Right ventricle myocardium (tissue), 1 donor: ENCODE data around the genes UROC1, CHCHD6 and PRR20G.

- PRO-cap, 2 experiments, result no peak in any of the 2 experiments
These were observed 16.7 kb upstream of the SLC41A3 start for GRCh38 chr3:126100622-126101073.

- PRO-cap, 2 experiments, result no peak in any of the 2 experiments
These were observed 18.3 kb upstream of the SLC41A3 start for GRCh38 chr3:126102253-126102656.

GRCh38 chr3:126186715-126187106, 6.3 kb upstream of the ALDH1L1 start:
- PRO-cap, 2 experiments, result no peak in any of the 2 experiments

DNA sequence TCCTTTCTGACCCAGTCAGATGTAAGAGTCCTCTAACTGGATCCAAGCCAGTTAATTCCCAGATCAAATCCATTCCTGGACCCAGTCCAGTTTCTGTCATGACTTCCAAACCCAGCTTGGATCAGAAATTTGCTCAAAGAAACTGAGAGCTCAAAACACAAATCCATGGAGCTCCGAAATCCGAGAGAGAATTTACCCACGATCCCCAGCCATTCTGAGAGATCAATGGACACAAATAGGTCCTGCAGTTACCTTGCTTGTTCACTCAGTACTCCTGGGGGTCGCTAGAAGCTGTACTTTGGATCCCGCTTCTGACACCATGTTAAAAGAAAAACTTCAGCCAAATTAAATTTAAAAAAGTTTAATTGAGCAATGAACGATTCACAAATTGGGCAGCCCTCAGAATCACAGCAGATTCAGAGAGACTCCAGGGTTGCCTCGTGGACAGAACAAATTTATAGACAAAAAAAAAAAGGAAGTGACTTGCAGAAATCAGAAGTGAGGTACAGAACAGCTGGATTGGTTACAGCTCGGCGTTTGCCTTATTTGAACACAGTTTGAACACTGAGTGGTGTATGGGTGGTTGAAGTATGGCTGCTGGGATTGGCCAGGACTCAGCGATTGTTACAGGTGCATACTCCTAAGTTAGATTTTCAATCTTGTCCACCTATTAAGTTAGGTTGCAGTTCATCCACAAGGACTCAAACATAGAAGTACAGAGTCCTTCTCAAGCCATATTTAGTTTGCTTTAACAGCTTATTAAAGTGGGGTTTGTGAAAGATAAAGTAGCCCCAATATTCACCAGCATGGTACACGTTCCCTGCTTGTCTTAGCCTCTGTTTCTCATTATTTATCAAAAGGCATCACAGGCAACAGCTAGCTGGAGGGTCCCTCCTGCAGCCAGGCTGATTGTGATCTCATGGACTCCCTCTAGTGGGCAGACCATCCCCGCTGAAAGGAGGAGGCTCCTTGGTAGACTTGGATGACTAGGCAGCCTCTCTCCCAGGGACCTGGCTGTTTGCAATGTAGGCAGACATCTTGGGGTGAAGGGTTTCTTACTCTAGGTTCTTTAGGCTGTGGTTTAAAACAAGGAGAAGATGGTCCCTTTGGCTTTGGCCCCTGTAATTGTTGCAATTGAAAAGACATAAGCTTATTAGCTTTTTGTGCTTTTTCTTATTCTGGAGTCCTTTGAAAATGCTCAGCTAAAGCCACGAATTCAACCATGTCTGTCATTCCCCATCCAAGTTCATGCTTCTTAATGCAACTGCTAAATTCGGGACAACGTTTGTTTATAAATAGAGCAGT, 17.5 kb upstream of the ALDH1L1 start:
- PRO-cap, 2 experiments, result no peak in any of the 2 experiments

GRCh38 chr3:126341417-126341965, 15.7 kb downstream of the KLF15 start:
- PRO-cap, 2 experiments, result no peak in any of the 2 experiments

GRCh38 chr3:126356313-126357044, 729 bp downstream of the KLF15 start:
- PRO-cap, 2 experiments, result peak in 1 of 2 experiments; most common plus-strand start chr3:126356666 (in 1); most common minus-strand start chr3:126356549 (in 1)

GRCh38 chr3:126373920-126374683, 16.9 kb upstream of the KLF15 start:
- PRO-cap, 2 experiments, result no peak in any of the 2 experiments

GRCh38 chr3:126413563-126414061, 18.9 kb downstream of the CFAP100 start:
- PRO-cap, 2 experiments, result no peak in any of the 2 experiments

DNA sequence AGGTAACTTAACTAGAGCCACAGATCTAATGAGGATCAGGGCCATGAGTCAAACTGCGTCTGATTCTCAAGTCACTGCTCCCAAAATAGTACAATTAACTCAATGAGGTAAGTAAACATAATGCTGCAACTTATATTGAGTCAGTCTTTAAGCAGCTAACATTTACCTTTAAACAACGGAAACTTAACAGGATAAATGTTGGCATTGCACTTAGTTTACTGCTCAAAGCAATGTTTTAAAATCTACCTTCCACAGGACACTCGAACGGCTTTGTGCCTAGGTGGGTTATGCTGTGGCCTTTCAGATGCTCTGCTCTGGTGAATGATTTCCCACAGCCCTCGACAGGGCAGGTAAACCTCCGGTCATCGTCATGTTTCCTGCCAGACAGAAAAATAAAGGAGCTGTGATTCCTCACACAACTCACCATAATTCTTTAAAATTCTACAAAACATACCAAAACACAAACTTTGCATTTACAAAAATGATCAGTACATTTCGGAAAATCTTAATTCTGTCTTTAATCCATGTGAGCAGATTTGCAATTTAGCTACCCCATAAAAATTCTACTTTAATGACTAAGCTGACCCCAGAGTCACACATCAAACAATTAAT, 4.9 kb downstream of the ZXDC start:
- PRO-cap, 2 experiments, result no peak in any of the 2 experiments

- PRO-cap, 2 experiments, result no peak in any of the 2 experiments
These were observed at the start of gene UROC1 for GRCh38 chr3:126517653-126518306. TSS of gene UROC1 (minus strand) at chr3:126517773.

GRCh38 chr3:126703641-126704398, at the start of gene CHCHD6:
TSS of gene CHCHD6 (plus strand) at chr3:126704240.
- PRO-cap, 2 experiments, result peak in 2 of 2 experiments; most common plus-strand start chr3:126704232 (in 1); most common minus-strand start chr3:126703955 (in 1)

- PRO-cap, 2 experiments, result no peak in any of the 2 experiments
These were observed 98.2 kb downstream of the CHCHD6 start for GRCh38 chr3:126802159-126802656.

DNA sequence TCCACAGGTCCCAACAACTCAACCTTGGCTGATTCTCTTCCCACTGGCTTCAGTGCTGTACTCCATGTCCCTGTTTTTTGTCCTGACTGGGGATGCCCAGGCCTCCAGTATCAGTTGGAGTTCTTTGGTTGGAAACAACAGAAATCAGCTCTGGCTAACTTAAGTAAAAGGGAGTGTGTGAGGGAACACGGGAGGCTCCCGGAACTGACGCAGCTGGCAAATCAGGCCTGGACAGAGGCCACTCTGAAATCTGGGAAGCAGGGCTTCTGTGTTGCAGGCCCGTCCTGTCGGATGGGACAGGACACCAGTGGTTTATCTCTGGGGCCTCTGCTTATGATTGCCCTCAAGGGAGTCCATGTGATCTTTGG, 124.2 kb downstream of the CHCHD6 start:
- PRO-cap, 2 experiments, result no peak in any of the 2 experiments

- PRO-cap, 2 experiments, result no peak in any of the 2 experiments
These were observed 56.0 kb upstream of the PLXNA1 start for GRCh38 chr3:126926795-126927363.

- PRO-cap, 2 experiments, result no peak in any of the 2 experiments
These were observed 994 bp downstream of the PLXNA1 start for GRCh38 chr3:126983692-126984525.

DNA sequence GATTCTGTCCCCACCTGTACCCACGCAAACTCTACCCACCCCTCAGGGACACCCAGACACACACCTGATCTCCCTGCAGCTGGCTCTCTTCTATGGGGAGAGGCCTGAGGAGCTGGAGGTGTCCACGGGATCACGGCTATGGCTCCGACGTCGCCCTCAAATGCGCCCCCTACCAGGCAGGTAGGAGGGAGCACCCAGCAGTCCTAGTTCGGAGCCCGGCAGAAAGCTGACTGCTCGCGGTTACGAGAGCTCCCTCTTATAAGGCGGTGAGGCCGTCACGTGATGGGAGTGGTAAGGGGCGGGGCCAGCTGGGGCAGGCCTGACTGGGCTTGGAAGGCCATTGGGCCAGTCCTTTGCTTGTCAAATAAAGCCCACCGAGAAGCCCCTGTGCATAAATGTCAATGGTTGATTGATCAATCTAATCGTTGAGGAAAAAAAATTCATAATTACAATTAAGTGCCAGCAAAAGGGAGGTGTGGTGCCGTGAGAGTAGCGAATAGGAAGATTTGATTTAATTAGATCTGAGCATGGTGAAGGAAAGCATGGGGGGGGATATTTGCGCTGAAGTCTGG, at the start of gene PRR20G:
TSS of gene PRR20G (minus strand) at position 232 of the 572 bp plus-strand sequence.
- PRO-cap, 2 experiments, result no peak in any of the 2 experiments

- PRO-cap, 2 experiments, result no peak in any of the 2 experiments
These were observed 10.2 kb downstream of the PODXL2 start for GRCh38 chr3:127639185-127639510.

- PRO-cap, 2 experiments, result no peak in any of the 2 experiments
These were observed 13.5 kb downstream of the ABTB1 start for GRCh38 chr3:127685929-127686946.

GRCh38 chr3:127701318-127701540, 28.5 kb downstream of the ABTB1 start:
- PRO-cap, 2 experiments, result peak in 1 of 2 experiments; most common plus-strand start chr3:127701399 (in 1)

DNA sequence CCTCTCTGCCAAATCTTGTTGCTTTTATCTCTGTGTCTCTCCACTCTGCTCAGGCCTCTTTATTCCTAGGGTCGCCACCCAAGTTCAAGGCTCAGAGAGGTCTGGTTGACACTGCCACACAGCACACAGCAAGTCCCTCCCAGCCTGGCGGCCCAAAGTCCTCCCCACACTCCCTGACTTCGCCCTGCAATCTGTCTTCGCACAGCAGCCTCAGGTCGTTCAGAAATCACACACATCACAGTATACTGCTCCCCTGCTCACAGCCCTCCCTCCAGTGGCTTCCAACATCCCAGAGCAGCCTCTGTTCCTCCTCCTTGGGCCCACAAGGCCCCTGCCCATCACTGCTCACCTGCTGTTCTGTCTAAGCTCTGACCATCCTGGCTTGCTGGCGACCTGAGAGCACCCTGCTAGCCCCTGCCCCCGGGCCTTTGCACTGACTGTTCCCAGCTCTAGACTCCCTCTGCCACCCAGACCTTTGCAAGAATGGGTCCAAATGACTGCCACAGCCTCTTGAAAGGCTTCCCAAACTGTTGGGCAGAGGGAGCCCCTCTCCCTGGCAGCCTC, 48.4 kb downstream of the MGLL start:
- PRO-cap, 2 experiments, result no peak in any of the 2 experiments